ENCODE measurements around the genes RPS9, KIR3DL2, RDH13, EPS8L1, DNAAF3, COX6B2 and RPL28.

DNA sequence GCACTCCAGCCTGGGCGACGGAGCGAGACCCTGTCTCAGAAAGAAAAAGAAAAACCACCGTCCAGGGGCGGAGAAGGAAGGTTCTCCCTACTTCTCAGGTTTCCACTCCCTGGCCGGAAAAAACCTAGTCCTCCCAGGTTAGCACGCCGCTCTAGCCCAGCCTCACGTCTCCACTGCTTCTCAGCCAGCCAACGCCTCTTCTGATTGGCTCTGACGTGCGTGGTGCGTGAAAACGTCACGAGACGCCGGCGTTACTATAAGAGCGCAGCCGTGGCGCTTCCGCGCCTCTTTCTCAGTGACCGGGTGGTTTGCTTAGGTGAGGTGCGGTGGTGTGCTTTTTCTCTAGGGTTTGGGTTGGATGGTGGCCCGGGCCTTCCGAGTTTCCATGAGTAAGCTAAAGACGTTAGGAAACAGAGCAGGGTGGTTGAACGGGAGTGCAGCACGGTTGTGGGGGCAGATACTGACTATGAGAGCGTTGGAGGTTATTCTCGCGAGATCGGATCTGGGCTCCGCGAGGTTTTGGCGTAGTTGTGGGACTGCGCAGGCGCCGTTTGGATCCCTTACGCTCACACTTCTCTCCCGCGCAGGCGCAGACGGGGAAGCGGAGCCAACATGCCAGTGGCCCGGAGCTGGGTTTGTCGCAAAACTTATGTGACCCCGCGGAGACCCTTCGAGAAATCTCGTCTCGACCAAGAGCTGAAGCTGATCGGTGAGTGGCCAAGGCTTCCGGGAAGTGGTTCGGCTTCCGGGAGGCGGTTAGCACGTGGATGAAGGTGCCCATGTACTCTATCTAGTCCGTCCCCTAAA is at the start of gene RPS9:
Gene RPS9 (plus strand): TSS at position 286 of the 807 bp plus-strand sequence.
- RRBS, result 2% methylated on average over 12 of the region's 60 CpGs

DNA sequence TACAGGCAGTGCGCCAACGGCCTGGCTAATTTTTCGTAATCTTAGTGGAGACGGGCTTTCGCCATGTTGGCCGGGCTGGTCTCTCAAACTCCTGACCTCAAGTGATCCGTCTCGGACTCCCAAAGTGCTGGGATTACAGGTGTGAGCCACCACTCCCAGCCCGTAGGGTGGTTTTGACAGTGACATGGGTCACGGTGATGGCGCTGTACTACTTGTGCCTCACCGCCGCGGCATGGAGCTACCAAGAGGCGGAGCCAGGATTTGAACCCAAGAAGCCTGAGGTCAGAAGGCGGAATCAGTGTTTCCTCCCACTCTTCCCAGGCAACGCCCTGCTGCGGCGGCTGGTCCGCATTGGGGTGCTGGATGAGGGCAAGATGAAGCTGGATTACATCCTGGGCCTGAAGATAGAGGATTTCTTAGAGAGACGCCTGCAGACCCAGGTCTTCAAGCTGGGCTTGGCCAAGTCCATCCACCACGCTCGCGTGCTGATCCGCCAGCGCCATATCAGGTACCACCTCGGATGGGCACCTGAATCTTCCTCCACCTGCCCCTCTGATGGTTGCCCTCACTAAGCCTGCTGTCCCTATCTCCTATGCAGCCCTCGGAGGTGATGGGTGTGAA is 5.4 kb downstream of the RPS9 start:
- RRBS, result no CpG with 5 or more reads among the region's 28 CpGs

GRCh38 chr19:54286341-54286629 is 5.4 kb upstream of the LILRB2 start:
- RRBS, result no CpG with 5 or more reads among the region's 7 CpGs

GRCh38 chr19:54627877-54628281 is 2.4 kb upstream of the LILRB1 start:
- RRBS, result no CpG with 5 or more reads among the region's 5 CpGs

DNA sequence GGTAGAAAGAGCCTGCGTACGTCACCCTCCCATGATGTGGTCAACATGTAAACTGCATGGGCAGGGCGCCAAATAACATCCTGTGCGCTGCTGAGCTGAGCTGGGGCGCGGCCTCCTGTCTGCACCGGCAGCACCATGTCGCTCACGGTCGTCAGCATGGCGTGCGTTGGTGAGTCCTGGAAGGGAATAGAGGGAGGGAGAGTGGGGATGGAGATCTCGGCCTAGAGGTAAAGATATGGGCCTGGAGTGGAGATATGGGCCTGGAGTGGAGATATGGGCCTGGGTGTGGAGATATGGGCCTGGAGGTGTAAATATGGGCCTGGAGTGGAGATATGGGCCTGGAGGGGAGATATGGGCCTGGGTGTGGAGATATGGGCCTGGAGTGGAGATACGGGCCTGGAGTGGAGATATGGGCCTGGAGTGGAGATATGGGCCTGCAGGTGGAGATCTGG is at the start of gene KIR3DL2:
Gene KIR3DL2 (plus strand): TSS at position 103 of the 452 bp plus-strand sequence.
- RRBS, result no CpG with 5 or more reads among the region's 14 CpGs

GRCh38 chr19:55013787-55014530 is 24.1 kb downstream of the GP6 start:
- RRBS, result no CpG with 5 or more reads among the region's 12 CpGs

DNA sequence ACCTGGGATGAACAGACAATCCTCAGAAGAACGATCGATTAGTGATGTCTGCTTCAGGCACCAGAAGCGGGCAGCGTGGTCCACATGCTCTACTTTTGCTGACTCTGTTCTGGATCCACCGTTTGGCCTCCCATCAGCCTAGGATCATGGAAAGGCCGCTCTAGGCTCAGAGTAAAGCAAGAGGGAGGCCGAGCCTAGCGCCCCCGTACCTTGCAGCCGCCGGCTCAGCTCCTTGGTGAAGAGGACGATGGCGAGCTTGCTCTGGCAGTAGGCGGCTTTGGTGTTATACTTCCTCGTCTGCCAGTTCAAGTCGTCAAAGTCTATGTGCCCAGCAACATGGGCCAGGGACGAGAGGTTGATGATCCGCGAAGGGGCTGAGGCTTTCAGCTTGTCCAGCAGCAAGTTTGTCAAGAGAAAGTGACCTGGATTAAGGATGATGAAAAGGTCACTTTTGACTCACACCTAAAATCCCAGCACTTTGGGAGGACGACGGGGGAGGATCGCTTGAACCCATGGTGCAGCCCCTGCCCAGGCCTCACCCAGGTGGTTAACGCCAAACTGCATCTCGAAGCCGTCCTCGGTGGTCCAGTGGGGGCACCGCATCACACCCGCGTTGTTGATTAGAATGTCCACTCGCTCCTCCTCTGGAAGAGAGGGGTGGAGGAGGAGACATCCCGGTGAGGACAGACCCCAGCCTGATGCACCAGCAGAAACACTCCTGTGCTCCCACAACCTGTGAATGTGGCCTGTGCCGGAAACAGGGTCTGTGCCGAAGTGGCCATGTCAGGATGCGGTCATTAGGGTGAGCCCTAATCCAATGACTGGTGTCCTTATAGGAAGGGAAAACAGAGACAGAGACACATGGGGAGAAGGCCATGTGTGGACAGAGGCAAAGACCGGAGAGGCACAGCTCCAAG is 10.3 kb upstream of the GP6 start:
- RRBS, result 94% methylated on average over 3 of the region's 35 CpGs

DNA sequence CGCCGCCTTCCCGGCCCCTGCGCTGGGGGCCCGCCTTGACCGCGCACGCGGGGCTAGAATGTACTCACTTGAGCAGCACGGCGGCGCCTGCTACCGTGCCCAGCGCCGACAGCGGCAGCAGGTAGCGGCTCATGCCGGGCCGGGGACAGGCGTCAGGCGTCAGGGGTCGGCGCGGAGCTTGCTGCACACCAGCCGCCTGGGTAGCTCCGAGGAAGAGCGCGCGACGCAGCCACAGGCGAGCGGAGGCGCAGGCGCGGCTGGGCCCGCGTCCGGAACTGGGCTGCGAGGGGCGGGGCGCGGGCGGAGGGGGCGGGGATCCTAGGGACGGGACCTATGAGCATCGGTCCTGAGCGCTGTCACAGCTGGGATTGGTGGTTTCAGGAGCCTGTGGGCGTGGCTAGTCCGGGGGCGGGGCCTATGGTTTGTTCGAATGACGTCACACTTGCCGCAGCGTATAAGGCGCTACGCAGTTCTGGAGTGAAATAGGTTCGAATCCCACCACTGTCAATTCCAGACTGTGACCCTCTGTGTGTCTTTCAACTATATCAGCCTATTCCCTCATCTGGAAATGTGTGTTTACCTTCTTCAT is at the start of gene RDH13:
Gene RDH13 (minus strand): TSS at position 249 of the 589 bp plus-strand sequence.
- RRBS, result 0% methylated on average over 5 of the region's 57 CpGs

- RRBS, result 2% methylated on average over 5 of the region's 17 CpGs
Observed at GRCh38 chr19:55075471-55076133, at the start of gene EPS8L1. TSS of gene EPS8L1 (plus strand) at chr19:55075869.

GRCh38 chr19:55076134-55077087 is 742 bp downstream of the EPS8L1 start:
- RRBS, result no CpG with 5 or more reads among the region's 14 CpGs

DNA sequence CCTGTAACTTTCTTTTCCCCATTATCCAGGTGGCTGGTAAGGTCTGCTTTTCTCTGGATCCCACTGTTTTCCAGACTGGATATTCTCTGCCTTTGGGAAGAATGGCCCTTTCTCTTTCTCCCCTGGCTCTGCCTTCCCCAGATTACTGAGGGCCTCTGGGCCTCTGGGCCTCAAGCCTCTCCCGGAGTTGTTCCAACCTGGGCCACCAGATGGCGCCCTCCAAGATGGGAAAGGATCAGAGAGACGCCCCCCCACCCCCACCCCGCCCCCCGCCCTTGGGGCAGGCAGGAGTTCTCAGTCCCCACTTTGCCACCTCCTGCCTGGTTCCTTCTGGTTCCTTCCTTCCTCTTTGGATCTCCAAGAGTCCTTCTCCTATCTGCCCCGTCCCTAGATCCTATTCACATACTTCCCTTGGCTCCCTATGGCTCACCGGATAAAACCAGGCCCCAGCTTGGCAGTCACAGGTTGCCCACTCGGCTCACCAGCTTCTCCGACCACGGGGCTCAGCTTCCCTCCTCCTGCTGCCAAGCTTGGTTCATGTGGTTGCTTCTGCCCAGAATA is 13.0 kb downstream of the EPS8L1 start:
- RRBS, result no CpG with 5 or more reads among the region's 10 CpGs

GRCh38 chr19:55166405-55167409 is at the start of gene DNAAF3:
TSS of gene DNAAF3 (minus strand) at chr19:55166613.
- RRBS, result no CpG with 5 or more reads among the region's 44 CpGs

DNA sequence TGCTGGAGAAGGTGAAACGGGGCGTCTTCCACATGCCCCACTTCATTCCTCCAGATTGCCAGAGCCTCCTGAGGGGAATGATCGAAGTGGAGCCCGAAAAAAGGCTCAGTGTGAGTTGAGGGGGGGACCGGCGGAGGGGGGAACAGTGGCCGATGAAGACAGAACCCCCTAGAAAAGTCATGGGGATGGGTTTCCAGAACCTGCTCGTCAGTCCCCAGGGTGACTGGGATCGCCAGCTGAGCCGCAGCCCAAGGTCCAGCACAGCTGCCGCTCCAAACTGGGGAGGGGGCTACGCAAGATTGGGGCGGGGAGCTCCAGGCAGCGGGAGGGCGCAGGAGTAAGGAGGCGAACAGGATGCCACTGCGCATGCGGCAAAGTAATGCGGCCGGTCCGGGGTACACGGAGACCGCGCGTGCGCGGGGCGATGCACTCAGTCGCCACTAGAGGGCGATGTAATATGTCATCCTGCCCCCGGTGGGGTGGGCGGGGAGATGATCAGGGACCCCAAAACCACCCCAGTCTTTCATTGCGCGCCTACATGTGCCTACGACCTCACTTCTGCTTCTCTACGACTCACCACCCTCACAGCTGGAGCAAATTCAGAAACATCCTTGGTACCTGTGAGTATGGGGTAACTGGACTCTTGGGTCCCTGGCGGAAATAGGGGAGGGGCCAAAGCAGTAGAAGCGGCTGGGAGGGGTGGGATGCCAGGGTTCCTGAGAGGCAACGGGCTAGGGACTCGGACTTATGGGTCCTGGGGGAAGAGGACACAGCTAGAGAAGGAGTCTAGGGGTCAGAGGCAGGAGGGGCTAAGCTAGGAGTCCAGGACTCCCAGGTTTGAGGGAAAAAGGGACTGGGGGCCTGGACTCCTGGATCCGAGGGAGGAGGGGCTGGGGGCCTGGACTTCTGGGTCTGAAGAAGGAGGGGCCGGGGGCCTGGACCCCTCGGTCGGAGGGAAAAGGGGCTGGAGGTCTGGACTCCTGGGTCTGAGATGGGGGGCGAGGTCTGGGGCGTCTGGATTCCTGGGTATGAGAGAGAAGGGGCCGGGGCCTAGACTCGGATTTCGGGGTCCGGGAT is 18.1 kb downstream of the BRSK1 start:
- RRBS, result 18% methylated on average over 15 of the region's 50 CpGs

DNA sequence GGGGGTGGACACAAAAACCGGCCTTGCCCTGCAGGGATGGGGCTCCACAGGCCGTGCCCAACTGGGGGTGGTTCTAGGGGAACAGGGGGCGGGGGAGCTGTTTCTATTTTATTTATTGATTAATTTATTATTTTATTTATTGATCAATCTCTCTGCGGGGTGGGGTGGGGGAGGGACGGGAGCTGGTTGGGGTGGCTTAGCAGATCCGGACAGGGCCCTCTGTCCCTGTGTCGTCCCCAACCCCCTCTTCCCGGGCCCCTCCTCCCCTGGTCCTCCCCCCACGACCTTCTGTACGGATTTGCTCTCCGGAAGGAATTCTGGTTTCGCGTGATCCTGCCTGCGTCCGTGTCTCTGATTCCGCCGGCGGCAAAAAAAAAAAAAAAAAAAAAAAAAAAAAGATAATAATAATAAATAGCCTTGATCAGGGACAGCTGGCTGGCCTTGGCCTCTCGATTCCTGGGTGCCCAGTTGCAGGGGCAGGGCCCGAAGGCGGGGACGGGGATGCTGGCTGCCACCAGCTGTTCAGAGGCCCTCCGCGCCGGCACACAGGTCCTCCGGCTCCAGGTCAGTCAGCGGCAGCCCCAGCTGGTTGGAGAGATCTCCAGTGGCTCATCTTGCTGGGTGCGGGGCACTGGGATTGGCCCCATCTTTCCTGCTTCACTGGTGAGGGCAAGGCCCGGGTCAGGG is 12.8 kb downstream of the TMEM150B start:
- RRBS, result 89% methylated on average over 13 of the region's 29 CpGs

- RRBS, result 13% methylated on average over 10 of the region's 65 CpGs
Observed at GRCh38 chr19:55354506-55355394, at the start of gene COX6B2. TSS of gene COX6B2 (minus strand) at chr19:55354719.

DNA sequence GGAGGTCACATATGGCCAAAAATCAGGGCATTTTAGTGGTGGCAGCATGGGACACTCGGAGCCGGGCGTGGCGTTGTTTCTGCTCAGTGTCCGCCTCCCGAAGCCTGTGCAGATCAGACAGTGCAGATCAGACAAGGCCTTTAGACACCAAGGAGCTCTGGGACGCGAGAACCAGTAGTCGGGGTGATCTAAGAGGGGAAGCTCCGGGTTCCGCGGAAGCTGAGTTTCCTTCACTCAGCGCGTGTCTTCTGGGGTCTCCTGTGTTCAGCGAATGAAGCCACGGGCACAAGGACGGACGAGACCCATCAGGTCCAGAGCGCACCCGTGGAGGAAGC is 381 bp upstream of the TMEM238 start:
- RRBS, result 3% methylated on average over 6 of the region's 20 CpGs

- RRBS, result under 1% methylated on average over 20 of the region's 75 CpGs
Observed at GRCh38 chr19:55385241-55386158, at the start of gene RPL28. TSS of gene RPL28 (plus strand) at chr19:55385932.

DNA sequence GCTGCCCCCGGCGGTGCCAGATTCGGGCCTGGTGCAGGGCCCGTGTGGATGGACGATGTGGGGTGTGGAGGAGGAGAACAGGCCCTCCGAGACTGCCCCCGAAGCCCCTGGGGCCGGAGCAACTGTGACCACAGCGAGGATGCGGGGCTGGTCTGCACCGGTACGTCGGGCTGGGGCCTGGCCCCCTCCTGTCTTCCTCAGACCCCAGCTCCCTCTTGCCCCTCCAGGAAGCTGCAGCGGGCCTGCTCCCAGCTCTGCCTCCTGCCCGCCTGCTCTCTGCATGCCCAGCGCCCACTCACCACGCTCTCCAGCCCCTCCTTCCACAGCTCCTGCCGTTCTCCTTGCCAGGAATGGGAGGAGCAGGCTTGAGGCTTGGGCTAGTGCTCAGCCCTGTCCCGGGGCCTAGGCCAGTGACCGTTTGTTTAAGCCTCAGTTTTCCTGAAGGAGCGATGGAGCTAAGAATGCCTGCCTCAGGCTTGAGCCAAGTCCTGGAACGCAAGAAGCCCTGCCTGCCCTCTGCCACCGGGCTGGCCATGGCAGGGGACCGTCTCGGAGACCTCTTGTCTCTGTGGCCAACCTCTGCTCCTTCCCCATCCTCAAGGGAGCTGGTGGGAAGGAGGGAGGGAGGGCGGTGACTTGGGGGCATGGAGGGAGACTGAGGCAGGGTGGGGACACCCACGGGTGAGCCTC is 2.8 kb downstream of the SSC5D start:
- RRBS, result 69% methylated on average over 11 of the region's 27 CpGs

DNA sequence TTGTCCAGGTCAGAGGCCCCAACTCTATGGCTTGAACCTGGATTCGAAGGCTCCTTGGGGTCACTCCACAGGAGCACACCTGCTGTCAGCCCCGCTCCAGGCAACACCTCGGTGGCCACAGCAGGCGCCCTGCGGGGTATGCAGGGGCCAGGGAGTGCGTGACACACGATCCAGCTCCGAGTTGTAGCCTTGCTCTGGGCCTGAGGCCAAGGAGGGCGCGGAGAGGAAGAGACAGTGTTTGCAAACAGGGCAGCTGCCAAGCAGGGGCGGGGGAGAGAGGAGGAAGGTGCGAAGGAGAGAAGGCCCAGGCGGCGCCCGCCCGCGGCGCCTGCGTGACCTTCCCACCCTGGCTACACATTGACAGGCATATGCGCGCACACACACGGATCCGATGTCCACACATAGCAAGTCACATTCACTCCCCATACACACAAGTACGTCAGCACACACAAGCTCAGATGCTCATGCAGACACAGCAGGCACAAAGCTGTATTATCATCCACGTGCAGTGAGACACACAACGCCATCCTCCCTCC is 10.6 kb downstream of the SBK2 start:
- RRBS, result no CpG with 5 or more reads among the region's 26 CpGs

DNA sequence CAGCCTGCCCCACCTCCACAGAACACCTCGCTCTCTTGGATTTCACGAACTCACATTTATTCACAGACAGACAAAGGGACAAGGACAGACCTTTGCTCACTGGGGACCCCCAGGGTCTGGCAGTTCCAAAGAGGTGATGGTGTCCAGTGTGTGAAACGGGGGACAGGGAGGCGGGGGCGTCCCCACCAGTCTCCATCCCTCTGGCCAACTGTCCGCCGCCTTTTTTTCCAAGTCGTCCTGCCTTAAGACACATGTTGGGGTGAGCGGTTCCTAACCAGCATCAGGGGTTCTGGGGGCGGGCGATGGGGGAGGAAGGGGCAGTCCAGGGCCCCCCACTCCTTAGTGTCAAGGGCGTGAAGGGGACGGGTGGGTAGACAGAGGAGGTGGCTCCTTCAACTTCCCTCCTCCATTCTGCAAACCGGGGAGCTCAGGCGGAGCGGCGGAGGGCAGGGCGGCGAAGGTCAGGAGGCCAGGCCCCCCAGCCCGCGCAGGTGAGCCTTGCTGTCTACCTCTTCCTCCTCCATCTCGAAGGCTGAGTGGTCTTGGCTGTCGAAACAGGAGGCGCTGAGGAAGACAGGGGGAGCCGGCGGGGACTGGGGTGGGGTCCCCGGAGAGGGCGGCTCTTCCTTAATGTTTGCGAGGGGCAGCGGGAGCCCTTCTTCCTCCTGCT is 3.0 kb downstream of the ZNF579 start:
- RRBS, result no CpG with 5 or more reads among the region's 30 CpGs

Data from T47D (cell line).